GM19239 (cell line): ENCODE results near the genes SEMG2, TP53TG5, WFDC9 and ZSWIM3.

DNA sequence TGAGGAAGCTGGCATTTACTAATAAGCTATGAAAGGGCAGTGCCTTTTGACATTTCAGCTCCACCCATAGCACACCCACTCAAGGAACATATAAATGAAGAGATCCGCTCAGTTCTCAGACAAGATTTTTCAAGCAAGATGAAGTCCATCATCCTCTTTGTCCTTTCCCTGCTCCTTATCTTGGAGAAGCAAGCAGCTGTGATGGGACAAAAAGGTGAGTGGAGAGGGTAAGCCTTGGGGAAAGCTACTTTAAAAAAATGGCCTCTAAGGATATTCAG lies at the start of gene SEMG2:
Gene SEMG2, plus strand, starts transcription at position 122 of the 278 bp plus-strand sequence.
- RRBS: no CpG with 5 or more reads among the region's 1 CpG

DNA sequence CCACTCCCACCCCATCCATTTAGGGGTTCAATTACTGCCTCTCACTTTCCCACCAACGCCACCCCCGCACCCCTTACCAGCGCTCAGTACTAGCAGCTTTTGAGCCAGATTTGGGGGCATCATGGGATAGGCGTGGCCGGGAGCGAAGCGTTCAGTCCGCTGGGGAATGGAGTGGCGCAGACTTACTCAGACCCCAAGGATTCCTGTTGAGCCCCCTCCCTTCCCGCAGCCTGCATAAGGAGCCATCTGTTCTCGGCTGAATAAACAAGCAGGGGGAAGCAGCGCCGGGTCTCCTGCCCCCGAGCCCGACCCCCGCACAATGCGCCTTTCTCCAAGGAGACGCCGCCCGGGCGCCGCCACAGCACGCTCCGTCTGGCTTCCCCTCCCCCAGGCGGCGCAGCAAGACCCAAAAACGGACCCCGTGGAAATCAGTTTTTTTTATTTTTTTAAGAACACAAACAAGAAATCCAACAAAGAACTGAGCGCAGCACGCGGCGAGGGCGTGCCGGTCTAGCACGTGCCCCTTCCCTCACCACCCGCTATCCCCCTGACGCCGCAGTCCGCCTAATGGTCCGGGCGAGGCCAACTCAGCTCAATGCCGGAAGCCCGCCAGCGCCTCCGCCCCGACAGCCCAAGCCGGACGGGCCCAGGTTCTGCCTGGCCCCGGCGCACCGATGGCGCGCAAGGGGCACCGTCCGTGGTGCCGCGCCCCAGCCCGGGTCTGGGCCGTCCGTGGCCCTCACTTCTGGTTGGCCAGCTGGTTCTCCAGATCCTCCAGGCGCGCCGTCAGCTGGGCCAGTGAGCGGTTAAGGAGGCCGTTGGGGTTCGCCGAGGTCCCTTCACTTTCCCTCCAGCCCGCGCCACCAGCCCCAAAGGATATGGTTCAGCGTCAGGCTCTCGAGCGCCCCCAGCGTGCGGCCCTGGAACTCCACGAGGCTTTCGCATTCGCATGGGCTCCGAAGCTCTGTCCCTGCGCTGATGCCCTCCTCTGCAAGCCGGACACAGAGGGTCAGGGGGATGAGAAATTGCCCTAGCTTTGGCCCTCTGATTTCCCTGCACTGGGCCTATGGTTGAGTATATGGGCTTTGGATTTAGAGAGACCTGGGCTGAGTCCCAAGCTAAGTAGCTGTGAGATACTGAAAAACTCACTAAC lies 13.2 kb upstream of the RBPJL start:
- RRBS: 9% methylated on average over 31 of the region's 80 CpGs

DNA sequence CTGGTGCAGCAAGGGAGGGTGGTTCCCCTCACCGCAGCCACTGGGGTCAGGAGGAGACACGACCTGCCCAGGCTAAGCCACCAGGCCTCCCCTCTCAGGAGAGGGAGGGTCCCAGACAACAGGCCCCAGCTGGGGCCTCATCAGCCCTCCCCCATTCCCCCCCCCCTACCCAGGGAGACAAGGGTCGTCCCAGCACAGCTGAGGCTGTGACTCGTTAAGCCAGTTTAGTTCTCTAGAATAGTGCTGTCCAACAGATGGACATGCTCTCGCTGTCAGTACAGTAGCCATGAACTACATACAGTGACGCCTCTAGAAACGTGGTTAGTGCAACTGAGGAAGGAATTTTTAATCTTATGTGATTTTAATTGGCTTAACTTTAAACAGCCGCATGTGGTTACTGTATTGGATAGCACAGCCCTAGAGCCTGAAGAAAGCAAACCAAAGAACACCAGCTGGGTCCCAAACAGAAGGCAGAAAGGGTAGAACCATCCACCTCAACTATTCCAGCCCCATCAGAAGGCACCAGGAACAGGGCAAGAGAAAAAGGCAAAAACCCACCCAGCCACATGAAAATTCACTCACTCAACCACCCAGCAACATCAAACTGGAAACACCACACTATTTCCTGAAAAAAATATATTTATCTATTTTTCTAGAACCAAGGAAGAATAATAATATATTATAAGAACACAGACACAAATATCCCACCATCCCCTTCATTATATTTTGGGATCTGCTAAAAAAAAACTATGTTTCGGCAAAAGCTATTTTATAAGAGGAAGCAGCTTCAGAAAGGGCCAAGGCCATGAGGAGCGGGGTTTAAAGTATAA lies 17.6 kb upstream of the MATN4 start:
- RRBS: no CpG with 5 or more reads among the region's 10 CpGs

DNA sequence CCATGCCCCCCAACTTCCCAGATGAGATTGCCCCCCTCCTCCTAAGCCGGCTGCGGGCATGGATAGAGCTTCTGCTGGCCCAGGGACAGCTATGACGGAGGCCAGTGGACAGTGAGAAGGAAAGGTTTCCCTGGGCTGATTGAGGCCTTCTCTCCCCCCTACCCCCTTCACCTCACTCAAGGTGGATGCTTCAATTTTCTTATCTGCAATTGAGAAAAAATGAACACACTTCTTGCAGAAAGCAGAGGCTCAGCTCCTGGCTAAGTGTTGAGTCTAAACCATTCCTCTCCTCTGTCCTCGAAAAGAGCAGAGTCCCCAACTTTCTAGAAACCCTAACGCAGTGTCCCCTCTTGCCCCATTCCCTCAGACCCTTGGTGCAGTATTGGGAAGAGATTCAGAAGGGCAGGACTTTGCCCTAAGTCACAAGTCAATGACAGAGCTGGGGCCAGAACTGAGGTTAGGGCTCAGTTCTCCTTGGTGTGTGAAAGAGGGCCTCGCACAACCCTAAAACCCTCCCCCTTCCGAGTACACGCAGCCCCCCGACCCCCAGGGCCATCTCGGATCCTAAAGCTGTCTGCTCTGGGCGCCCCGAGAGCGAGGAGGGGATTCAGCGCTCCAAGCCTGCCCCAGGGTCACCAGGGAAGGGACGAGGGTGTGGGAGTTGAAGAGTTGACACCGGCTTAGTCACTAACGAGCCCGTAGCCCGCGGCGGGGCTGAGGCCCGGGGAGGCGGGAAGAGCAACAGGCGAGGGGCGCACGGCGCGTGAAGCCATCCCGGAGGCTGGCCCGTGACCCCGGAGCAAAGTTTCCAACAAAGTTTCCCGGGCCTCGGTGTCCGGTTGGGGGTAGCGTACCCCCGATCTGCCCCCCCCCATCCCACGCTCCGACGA lies 607 bp downstream of the SDC4 start:
- RRBS: 2% methylated on average over 20 of the region's 39 CpGs

GRCh38 chr20:45359772-45360229 lies 3.2 kb upstream of the SYS1 start:
- RRBS: no CpG with 5 or more reads among the region's 7 CpGs

DNA sequence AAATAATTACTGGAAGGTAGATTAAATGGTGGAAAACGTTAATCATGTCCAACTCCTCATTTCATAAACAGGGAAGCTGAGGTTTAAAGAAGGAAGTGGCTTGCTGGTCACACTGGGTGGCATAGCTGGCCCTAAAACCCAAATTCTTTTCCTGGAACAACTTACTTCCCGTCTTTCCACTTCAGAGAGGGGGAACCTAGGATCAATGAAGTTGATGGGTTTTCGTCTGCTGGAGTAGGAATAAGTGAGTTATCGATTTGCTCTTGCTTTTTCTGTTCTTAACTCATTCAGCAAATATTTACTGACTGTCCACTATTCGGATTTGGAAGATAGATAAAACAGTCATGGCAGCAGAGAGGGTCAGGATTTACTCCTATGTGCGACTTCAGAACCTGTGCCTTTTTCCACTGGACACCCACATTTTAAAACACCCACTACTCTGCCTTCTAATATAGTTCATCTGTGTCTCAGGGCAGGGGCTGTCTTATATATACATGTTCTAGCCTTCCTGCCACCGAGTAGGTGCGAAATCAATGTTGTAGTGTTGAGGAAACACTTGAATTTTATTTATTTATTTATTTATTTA lies 1.1 kb upstream of the SYS1 start:
- RRBS: no CpG with 5 or more reads among the region's 8 CpGs

GRCh38 chr20:45366821-45367660 lies 4.1 kb downstream of the SYS1 start:
- RRBS: no CpG with 5 or more reads among the region's 13 CpGs

DNA sequence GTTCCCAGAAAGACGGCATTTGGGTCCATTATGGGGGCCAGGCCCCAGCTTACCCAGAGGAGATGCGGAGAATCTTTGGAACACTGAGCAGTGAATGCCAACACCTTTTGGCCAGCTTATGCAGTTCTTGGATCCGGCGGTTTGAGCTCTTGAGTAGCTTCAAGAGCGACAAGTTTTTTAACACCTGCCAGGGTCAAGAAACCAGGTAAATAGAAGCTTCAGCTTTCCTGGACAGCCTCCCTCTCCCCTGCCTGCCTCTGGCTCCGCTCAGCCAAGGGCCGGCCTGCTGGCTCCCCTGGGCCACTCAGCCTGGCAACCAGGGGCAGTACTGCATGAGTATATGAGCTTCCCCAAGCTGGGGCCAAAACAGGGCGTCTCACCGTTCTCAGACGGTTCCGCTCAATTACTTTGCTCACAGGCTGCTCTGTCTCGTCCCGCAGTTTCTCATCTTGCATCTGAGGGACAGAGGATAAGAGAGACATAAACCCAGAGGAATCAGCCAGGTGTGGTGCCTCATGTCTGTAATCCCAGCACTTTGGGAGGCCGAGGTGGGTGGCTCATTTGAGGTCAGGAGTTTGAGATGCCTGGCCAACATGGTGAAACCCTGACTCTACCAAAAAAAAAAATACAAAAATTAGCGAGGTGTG lies 843 bp downstream of the TP53TG5 start:
- RRBS: no CpG with 5 or more reads among the region's 15 CpGs

- RRBS: no CpG with 5 or more reads among the region's 5 CpGs
Measured at GRCh38 chr20:45378045-45378840, at the start of gene TP53TG5. Gene TP53TG5 (minus strand): TSS chr20:45378325.

DNA sequence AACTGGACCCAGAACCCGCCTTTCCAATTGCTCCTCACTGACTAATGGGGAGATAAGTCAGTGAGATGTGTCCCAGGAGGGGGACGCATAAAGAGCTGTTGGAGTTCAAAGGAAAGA lies 622 bp upstream of the DBNDD2 start:
- RRBS: no CpG with 5 or more reads among the region's 2 CpGs

DNA sequence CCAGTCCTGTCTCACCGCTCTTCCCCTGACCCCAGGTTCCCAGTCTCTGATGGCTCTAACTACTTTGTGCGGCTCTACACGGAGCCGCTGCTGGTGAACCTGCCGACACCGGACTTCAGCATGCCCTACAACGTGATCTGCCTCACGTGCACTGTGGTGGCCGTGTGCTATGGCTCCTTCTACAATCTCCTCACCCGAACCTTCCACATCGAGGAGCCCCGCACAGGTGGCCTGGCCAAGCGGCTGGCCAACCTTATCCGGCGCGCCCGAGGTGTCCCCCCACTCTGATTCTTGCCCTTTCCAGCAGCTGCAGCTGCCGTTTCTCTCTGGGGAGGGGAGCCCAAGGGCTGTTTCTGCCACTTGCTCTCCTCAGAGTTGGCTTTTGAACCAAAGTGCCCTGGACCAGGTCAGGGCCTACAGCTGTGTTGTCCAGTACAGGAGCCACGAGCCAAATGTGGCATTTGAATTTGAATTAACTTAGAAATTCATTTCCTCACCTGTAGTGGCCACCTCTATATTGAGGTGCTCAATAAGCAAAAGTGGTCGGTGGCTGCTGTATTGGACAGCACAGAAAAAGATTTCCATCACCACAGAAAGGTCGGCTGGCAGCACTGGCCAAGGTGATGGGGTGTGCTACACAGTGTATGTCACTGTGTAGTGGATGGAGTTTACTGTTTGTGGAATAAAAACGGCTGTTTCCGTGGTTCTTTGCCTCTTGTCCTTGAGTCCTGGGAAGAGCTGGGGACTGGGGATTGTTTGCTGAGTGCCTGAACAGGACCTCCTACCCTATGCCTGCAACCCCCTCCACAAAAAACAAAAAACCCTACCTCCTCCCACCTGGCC lies 9.8 kb downstream of the PIGT start:
- RRBS: no CpG with 5 or more reads among the region's 23 CpGs

GRCh38 chr20:45467516-45467870 lies 2.1 kb upstream of the WFDC2 start:
- RRBS: no CpG with 5 or more reads among the region's 1 CpG

GRCh38 chr20:45470917-45471672 lies 1.5 kb downstream of the WFDC2 start:
- RRBS: no CpG with 5 or more reads among the region's 13 CpGs

- RRBS: no CpG with 5 or more reads among the region's 9 CpGs
Measured at GRCh38 chr20:45499882-45500678, 15.3 kb downstream of the SPINT3 start.

DNA sequence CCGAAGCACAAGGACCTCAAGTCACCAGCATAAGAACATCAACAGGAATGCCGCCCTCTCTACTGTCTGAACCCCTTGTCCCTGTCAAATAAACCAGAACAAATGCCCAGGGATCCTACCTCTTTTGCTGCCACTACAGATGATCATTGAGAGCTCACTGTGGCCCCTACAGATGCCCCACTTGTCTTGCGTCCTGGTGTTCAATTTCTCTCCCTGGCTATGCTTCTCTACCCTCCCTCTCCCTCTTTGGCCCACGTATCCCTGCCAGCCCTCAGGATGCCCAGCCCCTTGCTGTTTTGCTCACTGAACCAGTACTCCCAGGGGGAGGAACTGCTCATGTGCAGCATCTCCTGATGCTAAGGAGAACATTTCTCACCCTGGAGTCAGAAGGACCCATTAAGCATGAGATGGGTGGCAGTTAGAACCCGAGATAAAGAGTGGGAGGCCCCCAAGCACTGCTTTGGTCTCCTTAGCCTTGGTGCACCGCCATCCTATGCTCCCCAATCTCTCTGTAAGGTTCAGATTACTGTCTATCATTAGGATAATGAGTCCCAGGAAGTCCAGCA lies at the start of gene WFDC9:
Gene WFDC9, minus strand, starts transcription at position 201 of the 566 bp plus-strand sequence.
- RRBS: no CpG with 5 or more reads among the region's 6 CpGs

- RRBS: no CpG with 5 or more reads among the region's 7 CpGs
Measured at GRCh38 chr20:45781108-45782032, 10.3 kb downstream of the WFDC3 start.

- RRBS: no CpG with 5 or more reads among the region's 2 CpGs
Measured at GRCh38 chr20:45828551-45828937, 1.4 kb upstream of the TNNC2 start.

GRCh38 chr20:45857241-45858233 lies at the start of gene ZSWIM3:
Gene ZSWIM3 (plus strand): TSS chr20:45857614.
- RRBS: no CpG with 5 or more reads among the region's 39 CpGs

DNA sequence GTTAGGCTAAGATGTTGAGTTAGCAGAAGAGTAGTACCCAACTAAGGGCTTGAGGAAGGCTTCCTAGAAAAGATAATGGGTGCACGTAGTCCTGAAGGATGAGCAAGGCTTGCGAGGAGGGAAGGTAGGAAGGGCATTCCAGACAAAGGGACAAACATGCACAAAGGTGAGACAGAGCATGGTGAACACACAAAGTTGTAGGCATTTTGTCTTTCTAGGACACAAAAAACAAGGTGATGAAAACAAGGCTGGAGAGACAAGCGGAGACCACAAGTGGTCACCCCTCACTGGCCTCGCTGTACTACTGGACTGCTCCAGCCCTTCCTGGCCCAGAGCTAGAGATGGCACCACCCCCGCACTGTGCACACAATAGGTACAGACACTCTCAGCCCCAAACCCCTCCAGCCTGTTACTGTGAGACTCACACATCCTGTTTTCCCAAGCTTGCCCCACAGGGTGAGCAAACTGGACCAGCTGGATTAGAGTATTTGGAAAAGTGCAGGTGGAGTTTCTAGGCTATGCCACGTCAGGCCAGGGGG lies 8.5 kb upstream of the ZSWIM1 start:
- RRBS: no CpG with 5 or more reads among the region's 6 CpGs

DNA sequence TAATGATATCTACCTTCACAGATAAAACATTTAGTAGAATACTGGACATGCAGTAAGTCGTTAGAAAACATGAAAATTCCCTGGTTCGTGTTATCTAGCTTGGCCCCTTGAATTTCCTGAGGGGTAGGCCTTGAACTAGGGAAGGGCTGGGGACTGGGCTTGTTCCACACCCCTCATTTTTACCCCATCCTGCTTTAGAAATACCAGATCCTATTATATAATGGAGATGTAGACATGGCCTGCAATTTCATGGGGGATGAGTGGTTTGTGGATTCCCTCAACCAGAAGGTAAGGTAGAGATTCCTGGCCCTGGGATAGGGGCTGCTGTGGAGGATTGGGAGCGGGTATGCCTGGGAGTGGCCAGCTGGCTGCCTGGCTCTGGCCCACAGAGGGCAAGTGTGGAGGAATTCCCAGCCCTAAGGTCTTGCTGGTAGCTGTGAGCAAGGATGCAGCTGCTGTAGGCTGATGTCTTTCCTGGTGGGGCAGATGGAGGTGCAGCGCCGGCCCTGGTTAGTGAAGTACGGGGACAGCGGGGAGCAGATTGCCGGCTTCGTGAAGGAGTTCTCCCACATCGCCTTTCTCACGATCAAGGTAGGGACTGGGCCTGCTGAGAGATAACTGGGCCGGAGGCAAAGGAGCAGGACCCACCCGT lies 6.5 kb downstream of the CTSA start:
- RRBS: 93% methylated on average over 3 of the region's 13 CpGs